Camera-type eye (tissue), 1 donor: ENCODE measurements around the genes ARHGEF25 and CDK4.

DNA sequence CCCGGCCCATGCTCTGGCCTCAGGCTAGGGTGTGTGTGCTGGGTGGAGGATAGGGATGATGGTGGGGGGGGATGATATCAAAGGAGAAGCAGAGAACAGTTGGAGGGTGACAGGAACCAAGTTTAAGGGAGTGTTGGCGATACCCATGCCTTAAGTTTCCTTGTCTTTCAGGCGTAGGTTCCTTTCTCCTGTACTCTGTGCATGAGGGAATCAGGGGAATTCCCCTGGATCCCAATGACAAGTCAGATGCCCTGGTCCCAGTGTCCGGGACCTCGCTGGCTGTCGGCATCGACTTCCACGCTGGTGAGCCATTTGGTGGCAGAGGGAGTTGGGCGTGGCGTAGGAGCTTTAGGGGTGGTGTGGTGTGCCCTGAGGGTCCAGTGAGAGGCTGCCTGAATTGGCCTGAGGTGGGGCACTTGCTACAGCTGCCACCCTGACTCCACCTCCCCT lies 33.4 kb upstream of the NXPH4 start:
- RAMPAGE, long total RNA = no peak

GRCh38 chr12:57191315-57191691 lies 25.3 kb upstream of the NXPH4 start:
- RAMPAGE, long total RNA = no peak

GRCh38 chr12:57201378-57202115 lies 15.0 kb upstream of the NXPH4 start:
- RAMPAGE, long total RNA = no peak

DNA sequence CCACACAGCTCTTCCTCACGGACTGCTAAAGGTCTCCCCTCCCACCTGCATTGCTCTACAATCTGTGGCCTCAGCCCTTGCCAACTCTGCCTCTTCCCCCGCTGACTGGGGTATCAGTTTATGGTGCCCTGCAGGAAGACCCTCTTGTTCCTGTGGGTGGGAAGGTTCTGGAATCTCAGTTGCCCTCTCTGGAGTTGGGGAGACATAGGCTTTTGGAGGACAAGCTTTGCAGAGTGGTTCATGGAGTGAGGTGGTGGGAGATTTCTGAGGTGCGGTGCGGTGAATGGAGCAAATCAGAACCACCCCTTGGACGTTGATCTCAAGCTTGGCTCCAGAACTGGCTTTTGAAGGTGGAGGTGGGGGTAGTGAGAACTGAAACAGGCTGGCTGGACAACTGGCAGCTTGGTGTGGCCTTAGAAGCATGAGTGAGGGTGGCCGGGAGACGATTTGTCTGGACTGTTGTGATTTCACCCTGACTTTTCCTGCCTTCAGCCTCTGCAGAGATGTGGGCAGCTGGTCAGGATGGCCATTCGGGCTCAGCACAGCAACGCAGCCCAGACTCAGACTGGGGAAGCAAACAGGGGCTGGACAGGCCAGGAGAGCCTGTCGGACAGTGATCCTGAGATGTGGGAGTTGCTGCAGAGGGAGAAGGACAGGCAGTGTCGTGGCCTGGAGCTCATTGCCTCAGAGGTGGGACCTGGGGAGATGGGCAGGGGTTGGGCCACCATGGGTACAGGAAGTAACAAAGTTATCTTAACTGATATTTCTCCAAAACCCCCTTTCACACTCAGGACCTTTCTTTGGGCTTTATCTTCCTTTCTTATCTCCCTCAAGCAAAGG lies 1.0 kb downstream of the SHMT2 start:
- RAMPAGE, long total RNA = no peak

DNA sequence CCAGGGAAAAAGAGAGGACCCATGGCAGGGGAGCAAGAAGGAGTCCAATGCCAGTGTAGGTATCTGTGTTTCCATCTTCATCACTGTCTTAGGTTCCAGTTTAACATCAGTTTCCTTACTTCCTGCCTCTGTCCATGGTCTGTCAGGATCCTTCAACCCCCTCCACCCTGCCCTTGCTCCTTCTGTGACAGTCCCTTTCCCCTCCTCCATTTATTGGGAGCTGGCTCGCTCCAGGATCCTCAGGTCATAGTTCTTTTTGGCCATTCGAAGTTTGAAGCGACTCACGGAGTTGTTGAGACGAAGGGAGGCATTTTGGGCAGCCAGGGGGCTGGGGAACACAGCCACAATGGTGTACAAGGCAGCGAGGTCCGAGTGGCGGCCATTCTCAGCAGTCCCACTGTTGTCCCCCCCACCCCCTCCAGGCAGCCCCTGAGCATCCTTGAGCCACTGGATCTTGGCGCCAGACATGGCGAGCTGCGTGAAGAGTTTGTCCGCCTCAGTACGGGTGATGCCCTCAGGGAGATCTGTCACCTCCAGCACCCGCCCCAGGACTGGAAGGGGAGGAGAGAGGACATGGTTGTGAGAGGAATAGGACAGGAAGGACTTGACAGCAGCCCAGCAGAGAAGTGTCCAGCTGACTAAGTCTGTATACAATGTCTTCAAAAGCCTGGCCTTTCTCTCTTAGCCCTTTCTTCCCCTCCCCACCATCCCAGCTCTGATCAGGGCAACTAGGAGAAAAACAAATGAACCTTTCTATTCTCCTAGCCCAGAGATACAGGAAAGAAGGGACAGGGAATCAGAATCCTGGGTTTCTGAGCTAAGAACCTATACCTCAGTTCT lies 3.8 kb upstream of the STAC3 start:
- RAMPAGE, long total RNA = no peak

GRCh38 chr12:57259209-57260092 lies 8.5 kb upstream of the STAC3 start:
- RAMPAGE, long total RNA = no peak

- RAMPAGE, long total RNA = no peak
Observed at GRCh38 chr12:57297640-57298311, 46.8 kb upstream of the STAC3 start.

DNA sequence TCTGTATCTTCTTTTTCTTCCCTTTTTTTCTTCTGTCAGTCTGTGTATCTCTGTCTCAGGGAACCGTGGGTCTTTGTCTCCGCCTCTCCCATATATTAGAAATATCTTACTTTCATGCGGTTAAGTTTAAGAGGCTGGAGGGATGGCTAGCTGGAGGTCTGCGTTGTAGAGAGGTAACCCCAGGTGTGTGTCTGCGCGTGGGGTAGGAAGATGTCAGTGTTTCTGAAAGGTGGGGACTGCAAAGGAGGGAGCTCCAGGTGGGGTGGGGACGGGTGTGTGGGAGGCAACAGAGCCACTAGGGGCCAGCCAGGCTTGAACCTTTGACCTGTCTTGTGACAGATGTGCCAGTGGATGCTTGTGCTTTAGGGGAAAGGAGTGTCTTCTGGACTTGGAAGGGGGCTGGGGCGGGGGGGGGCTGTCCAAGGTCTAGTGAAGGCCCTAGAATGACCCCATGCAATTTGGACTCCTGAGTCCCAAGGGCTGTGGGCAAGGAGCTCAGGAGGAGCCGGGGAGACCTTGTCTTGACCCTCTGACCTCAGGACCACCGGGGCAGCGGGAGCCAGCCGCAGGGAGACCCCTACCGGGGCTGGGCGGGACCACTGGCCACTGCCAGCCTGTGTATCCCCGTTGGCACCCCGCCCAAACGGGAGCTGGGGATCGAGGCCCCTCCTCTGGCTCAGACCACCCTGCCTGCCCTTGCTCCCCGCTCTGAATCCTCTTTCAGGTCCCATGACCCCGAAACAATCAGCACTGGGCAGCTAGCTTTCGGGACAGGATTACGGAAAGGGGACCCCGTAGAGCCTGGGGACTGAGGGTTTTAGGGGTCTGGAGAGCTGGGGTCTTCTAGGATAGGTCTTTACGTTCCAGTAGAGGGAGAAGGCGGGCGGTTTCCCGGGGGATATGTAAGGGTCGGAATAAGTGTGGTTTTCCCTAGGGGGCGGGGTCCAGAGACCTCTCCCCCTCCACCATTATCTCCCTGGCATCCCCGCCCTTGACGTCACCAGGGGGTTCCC lies 1.1 kb downstream of the GLI1 start:
- RAMPAGE, long total RNA = no peak

- RAMPAGE, long total RNA = no peak
Observed at GRCh38 chr12:57477633-57478805, 1.6 kb downstream of the ARHGAP9 start.

GRCh38 chr12:57523030-57523380 lies 381 bp downstream of the MBD6 start:
- RAMPAGE, long total RNA = no peak

DNA sequence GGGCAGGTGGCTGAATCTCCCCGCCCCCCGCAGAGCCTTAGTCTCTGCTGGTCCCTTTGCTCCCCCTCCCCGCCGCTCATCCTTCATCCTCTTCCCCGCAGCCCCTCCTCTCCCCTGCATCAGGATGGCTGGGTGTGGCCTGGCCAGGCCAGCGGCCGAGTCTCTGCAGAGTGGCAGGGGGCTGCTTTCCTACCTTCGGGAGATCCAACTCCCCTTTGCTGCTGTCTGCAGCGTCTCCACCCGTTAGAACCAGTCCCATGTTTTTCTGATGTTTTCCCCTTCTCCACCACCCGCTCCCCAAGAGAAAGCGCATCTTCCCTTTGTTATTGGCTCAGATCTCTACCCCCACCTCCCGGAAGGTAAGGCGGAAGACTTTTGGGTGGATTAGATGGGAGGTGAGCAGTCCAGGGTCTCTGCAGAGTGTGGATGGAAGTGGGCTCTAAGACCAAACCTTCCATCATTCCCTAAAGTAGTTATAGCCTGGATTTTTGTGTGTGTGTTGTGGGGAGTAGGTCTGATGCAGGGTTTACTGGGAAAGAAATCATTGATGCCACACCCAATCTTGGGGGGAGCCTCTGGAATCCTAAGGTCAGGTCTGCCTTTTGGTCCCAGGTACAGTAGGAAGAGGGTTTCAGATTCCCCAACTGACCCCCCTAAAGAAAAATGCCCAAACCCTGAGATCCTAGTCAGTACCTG lies 737 bp downstream of the KIF5A start:
- RAMPAGE, long total RNA = no peak

DNA sequence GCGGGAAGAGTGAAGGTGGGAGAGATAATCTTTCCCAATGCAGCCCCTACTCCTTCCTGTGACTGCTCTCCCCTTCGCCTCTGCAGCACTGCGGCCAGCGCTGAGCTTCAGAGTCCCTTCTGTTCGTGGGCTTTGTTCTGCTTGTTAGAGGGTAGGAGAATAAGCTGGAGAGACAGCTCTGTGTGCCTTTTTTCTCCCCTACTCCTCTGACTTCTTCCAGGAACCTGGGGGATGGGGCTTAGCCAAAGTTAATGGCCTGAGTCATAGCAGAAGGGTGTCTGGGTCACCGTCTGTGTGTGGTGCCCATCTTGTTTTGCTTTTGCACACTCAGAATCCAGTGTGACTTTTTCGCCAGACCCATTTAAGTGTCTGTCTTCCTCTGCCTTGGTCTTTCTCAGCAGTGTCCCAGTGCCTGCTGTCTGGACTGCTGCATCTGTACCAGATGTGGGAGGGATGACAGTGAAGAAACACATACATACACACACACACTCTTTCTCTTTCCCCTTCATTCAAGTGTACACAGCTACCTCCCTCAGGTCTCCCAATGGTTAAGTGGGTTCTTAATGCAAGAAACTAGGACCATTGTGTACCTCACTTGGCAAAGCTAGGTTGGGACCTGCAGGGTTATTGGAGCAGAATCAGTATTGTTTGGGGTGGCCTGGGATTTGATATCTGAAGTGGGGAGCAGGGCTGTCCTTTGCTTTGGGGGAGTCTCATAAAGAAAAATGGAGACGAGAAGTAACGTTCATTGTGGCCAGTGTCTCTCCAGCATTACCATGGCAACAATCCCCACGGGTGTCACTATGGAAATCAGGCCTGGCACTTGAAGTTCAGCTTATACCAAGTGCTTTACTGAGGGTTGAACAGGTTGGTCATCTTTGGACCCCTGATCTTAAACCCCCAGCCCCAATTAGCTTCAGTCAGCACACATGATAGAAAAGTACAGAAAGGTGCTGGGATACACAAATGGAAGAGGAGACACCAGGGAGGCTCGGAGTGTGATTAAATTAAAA lies 3.2 kb downstream of the KIF5A start:
- RAMPAGE, long total RNA = no peak

- RAMPAGE, long total RNA = no peak
Observed at GRCh38 chr12:57604965-57606193, 755 bp downstream of the DTX3 start.

- RAMPAGE, long total RNA = no peak
Observed at GRCh38 chr12:57608775-57609568, 2.3 kb upstream of the ARHGEF25 start.

- RAMPAGE, long total RNA = no peak
Observed at GRCh38 chr12:57610748-57611018, 552 bp upstream of the ARHGEF25 start.

DNA sequence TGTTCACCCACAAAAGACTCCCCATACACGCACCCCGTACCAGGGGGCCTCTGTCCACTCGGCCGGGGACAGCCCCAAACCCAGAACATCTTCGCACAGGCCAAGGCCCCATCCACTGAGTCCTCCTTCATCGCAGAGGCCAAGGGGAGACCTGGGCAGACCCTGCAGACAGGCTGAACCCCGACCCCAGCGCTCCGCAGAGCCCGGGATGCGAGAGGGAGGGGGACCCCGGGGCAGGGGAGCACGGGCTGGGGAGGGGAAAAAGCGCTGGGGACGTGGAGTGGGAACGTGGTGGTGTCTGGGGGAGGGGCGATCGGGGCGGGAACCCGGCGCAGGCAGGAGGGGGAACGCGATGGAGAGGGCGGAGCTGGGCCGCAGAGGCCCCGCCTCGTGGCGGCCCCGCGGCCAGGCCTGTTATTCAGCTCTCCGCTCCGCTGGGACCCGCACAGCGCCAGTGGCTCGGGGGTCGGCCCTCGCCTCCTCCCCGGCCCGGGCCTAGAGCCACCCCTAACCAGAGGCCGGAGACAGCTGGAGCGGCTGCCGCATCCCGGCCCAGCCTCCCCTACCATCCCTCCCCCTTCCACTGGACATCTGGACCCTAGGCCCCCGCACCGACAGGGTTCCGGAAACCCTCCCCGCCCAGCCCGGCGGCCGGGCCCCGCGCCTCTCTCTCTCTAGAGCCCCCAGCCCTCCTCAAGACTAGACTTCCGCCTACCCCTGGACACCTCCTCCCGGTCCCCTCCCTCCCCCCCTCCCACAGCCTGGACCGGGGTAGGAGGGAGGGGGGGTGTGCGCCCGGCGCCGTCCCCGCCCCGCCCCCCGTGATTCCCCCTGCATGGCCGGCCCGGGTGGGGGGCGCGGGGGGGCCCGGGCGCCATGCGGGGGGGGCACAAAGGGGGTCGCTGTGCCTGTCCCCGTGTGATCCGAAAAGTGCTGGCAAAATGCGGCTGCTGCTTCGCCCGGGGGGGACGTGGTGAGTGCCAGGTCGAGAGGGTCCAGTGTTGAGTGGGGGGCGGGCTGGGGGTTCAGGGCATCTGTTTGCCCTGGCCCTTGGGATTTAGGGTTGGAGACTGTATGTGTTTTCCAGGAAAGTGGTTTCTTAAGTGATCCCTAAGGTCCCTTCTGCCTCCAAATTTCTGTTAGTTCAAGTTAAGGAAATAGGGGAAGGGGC lies at the start of gene ARHGEF25:
ARHGEF25 (plus strand) TSS at position 417 of the 1,171 bp plus-strand sequence.
- RAMPAGE, long total RNA = no peak

DNA sequence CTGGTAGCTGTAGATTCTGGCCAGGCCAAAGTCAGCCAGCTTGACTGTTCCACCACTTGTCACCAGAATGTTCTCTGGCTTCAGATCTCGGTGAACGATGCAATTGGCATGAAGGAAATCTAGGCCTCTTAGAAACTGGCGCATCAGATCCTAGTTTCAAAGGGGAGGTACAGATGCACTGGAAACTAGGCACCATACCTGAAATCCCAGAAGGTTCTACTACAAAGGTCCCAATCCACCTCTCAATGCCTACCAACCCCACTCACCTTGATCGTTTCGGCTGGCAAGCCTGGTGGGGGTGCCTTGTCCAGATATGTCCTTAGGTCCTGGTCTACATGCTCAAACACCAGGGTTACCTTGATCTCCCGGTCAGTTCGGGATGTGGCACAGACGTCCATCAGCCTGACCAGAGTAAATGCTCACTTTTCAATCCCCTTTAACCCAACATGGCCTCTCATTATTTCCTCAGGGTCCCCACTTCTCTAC lies 1.1 kb downstream of the CDK4 start:
- RAMPAGE, long total RNA = no peak

DNA sequence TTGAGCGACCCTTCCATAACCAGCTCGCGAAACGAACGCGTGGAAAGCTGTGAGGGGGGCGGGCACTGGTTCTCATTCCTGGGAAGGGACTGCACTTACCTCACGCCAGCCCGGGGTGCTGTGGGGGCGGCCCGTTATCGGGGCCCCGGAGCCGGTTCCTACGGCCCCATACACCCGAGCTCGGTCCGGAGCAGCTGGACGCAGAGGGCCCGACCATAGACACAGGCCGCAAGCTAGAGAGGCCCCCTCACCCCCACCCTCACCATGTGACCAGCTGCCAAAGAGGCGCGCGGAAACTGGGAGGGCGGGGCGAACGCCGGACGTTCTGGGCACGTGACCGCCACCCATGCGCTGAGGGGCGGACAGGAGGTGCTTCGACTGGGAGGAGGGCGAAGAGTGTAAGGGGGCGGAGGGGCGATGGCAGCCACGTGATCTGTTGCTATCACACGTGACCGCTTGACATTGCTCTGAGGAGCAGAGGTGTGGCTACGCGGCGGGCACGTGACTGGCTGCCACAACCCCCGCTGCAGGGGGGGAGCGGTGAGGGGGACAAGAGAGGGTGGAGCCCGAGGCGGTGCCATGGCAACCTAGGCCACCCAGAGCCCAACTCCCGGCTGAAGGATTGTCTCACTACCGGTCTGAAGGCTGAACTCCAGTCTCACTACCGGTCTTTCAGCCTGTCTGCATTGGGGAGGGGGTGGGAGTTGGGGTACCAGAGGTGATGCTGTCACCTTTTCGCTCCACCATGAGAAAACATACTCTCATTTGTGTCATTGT lies at the start of gene CDK4:
CDK4 (minus strand) TSS at position 235 of the 777 bp plus-strand sequence.
- RAMPAGE, long total RNA = no peak

DNA sequence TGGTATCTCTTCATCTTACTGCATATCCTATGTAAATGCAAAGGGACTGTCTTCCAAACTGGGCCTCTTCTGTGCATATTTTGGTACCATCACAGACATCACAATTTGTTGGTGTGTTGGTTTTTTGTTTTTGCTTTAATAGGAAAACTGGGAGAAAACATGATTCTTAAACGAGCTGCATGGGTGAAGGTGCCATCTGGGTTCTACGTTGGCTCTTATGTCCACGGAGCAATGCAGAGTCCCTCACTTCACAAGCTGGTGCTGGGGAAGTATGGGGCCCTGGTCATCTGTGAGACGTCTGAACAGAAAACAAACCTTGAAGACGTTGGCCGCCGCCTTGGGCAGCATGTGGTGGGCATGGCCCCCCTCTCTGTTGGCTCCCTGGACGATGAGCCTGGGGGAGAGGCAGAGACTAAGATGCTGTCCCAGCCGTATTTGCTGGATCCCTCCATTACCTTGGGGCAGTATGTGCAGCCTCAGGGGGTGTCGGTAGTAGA lies 13.5 kb downstream of the TSFM start:
- RAMPAGE, long total RNA = no peak

DNA sequence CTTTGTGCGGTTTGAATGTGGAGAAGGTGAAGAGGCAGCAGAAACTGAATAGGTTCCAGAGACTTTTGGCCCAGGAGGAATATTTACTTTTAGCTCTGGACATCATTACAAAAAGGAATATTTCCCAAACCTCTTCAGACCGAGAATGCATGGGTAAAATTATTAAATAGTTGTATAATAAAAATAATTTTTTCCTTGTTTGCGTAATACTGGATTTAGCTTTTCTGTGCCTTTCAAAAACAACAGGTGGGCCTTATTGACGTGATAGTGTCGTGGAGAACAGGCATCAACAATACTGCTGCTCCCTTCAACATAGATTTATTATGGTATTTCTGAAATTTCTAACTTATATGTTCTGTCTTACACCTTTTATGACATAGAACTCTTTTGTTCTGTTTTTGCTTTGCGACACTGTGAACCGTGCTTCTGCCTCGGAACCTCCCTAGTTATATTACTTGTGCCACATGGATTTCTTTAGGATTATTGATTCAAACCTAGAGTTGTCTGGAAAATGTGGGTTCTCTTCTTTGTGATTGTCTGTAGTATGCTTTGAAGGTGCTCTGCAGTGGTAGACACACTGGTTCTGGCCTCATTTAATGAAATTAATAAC lies 14.1 kb downstream of the TSFM start:
- RAMPAGE, long total RNA = no peak